Ascending aorta (tissue), 1 donor: ENCODE results near the gene THUMPD2.

DNA sequence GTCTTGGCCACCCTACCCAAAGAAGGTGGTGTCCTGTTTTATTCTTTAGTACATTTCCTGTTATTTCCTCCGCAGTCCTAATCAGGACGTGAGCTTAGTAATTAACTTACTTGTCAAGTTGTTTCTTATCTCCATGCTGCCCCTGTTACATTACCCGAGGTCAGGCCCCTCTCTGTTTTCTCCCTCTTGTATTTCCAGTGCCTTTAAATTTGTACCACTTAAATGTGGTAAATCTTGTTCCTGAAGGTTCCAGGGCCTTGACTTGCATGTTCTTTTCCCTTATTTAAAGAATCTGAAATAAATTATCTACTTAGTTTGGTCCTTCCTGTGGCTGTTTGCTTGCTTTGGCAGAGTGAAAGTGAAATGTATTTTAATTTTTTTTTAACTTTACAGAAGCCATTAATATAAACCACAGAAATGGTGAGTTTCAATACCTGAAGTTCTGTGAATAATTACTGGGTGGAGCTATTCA is 73.5 kb upstream of the RMDN2 start:
- PRO-cap = no peak

DNA sequence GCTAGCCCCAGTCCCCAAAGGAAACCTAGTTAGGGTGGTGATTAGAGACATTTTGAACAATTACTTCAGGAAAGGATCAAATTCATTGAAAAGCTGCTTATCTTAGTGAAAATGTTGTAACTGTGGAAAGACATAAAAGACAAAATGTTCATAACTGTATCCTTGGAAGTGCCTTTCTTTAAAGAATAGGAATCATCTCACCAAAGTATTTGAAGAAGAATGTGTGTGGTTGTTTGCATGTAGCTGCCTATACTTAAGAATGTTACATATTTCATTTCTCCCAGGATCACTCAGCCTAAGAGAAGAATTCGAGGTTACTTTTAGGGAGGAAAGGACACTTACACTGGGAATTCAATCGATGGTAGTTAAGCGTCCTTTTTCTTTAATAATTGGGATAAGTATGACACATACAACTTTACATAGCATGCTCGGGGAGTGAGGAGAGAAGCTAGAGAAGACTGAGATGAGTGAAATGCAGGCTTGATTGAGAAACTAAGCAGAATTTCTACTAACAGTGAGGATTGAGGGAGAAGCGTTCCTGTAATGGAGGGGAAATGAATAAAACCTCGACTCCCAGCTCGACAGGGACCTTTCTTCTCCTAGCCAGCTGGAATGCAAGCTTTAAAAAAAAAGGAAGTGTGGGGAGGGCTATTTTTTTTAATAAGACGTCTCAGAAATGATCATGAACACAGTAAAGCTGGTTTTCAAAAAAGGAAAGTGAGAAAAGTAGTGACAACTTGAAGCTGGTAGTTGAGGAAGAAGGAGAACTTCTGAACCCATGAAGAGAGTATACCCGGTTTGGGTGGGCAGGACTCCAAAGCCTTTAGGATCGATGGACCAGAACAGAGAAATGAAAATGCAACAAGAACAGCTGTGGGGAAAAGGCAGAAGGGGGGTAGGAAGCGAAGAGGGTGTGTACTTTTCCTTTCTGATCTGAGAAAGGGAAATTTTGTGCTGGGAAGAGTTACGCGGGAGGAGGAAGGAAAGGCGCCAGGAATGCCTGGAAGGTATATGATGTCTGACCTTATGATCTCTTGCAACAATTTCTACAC is 22.2 kb upstream of the CYP1B1 start:
- PRO-cap = no peak

GRCh38 chr2:38100221-38100882 is 24.4 kb upstream of the CYP1B1 start:
- PRO-cap = no peak

DNA sequence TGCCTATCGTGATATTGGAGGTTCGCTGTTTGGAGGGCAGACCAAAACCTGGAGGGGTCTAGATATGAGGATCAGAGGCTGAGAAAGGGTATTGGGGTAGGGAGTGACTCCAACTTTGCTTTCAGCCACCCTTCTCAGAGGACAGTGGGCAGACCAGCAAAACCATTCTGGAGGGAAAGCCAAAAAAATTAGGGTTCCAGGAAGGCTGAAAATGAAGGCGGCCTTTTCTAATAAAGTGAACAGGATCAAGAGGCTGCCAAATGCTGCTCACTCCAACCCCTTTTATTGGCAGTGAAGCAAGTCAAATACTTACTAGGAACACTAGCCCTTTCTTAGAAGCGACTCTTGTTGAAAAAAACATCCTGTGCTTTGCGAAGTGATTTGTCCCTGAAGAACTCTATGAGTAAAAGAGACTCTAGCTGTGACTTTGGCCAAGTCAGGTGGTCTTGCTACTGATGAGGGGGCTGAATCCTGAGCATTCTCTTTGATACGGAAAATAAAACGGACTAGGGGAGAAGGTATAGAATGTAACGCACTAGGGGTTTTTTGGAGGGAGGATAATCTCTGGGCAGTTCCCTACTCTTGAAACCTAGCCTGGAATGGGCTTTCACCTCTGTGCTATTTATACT is 83.7 kb upstream of the CYP1B1 start:
- PRO-cap = no peak

- PRO-cap = no peak
Observed at GRCh38 chr2:38217976-38218314, 142.0 kb upstream of the CYP1B1 start.

DNA sequence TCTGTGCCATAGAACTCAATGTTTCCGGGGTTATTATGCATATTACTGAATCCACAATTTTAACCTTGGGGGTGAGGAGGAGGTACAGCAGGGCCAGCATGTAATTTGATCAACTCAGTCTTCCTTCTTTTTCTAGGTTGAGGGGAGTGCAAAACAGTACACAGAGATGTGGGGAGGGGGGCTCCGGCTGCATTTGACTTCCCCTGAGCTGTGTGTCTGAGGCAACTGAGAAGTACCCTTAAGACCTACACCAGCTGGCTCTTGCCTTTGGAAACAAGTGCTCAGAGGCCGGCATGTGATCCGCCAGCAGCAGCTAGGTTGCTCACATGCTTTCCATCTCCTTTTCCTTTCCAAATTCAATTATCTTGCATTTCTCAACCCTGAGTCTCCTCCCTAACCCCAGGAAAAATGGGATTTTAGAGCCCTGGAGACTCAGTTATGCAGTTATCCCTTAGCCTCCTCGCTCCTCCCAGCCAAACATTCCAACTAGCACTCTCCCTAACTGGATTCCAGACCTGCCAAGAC is 102.9 kb downstream of the HNRNPLL start:
- PRO-cap = no peak

DNA sequence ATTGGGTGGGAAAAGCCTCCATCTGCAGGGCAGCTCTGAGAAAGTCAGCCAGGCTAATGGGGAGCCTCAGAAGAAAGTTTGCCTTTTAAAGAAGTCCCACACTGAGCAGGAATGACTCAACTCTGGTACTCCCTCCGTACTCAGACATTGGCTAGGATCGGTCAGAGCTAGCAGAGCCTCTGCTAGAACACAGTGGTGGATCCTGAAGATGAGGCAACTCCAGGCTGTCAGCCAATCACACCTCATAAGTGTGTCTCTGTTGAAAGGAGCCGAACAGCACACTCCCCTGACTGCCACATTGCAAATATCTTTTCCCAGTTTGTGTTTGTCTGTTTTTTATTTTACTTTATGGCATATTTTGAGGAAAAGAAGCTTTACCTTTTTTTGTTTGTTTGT is 96.9 kb downstream of the HNRNPLL start:
- PRO-cap = no peak

DNA sequence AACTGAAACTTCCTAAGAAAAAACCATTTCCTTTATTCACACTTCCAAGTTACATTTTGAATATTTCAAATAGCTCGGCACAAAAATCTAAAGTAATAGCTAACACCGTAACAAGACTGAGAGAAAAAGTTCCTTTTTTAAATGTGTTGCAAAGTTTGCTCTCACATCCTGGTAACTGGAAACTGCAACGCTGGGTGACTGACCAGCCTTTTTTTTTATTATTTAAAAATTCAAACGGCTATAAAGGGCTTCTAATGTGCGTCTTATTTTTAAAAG is 1.7 kb downstream of the HNRNPLL start:
- PRO-cap = no peak

DNA sequence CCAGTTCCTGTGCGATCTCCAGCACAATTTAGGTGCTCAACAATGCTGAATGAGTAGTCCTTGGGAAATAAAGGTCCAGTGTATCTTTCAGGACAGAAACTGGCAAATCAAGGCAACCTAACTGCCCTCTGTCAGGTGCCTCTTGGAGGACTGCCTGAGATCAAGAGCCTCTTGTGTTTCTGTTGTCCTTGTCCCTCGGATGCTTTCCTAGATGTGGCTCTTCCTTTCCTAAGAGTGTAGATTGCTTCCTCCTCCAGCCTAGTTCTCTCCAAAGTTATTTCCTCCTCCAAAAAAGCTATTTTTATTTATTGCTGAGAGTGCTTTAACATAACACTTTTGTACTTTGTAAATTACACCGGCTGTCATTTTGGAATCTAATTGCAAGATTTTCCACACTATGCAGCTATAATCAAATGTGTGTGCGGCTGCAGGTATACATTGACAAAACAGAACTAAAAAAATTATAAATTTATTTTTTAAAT is 1.3 kb upstream of the HNRNPLL start:
- PRO-cap = no peak

GRCh38 chr2:38740955-38742289 is 9.7 kb downstream of the SRSF7 start:
- PRO-cap = no peak

- PRO-cap = no peak
Observed at GRCh38 chr2:38744068-38745503, 6.6 kb downstream of the SRSF7 start.

- PRO-cap = no peak
Observed at GRCh38 chr2:38960279-38960720, 70.6 kb downstream of the ARHGEF33 start.

- PRO-cap = no peak
Observed at GRCh38 chr2:39091564-39092686, 28.9 kb downstream of the SOS1 start.

DNA sequence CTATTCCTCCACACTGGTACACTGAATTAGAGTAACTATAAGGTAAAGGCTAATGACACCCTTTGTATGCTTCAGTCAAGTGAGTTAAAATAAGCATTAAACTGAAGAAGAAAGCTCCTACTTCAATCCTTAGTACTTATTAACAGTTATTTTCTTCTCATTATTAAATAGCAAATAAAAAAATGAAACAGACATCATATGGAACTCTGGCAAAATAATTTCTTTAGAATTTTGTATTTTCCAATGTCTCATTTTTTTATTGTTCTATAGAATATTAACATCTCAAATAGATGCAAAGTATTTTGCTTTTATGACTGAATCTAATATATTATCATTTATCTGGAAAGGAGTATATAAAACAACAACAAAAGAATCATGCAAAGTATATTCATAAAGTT is 128.7 kb downstream of the MAP4K3 start:
- PRO-cap = no peak

DNA sequence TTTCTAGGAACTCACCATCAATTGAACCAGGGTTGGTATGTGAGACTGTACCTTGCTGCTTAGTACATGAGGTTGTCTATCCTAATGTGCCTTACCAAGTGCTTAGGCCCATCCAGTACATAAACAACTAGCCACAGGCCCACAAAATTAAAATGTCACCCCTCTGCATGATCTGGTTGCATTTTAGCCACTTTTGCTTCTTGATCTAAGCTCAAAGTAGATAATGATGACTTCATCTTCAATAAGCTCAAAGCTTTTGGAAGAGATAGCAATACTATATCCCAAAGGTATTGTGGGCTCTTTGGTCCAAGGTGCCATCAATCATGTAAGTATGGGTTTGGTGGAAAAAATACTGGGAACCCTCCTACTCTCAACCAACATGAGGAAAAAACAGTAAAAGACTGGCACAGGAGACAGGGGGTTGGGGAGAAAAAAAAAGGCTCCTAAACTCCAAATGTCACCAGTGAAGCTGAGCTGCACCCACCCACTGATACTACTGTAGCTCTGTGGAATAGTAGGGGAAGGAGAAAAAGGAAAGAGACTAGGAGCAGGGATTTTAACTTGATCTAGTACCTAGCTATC is 103.0 kb downstream of the MAP4K3 start:
- PRO-cap = no peak

GRCh38 chr2:39778516-39779456 is at the start of gene THUMPD2:
Gene THUMPD2, minus strand, starts transcription at chr2:39779258.
- PRO-cap = unidirectional peak, minus-strand start at chr2:39779267

DNA sequence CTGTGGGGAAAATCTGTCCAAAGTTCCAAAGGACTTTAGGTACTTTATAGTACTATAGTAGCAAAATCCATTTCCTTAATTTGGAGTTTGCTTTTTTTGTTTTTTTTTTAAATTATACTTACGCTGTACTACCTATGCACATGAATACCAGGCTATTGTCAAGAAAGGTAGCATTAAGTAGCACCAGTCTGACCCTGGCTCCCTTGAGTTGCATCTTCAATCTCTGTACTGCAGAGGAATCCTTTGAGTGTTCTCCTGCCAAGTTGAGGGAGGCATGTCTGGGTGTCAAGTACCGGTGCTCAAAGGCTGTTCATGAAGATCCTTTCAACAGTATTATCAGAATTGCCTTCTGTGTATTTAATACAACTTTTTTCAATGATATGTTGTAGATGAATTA is 165.3 kb upstream of the THUMPD2 start:
- PRO-cap = no peak

- PRO-cap = no peak
Observed at GRCh38 chr2:40371518-40372015, 80.3 kb downstream of the SLC8A1 start.

GRCh38 chr2:40401755-40402362 is 50.0 kb downstream of the SLC8A1 start:
- PRO-cap = no peak

GRCh38 chr2:40534582-40535202 is 82.8 kb upstream of the SLC8A1 start:
- PRO-cap = no peak